HTERT-HM (cell line): ENCODE measurements around a stretch of chr18.

DNA sequence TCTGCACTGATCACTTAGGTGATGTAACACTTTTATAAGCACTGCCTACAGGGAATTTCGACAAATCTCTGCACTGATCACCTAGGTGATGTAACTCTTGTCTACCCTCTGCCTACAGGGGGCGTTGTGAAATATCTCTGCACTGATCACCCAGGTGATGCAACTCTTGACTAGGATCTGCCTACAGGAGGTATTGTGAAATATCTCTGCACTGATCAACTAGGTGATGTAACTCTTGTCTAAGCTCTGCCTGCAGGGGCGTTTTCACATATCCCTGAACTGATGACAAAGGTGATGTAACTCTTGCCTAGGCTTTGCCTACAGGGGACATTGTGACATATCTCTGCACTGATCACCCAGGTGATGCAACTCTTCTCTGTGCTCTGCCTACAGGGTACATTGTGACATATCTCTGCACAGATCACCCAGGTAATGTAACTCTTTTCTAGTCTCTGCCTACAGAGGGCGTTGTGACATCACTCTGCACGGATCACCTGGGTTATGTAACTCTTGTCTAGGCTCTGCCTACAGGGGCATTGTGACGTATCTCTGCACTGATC lies 49.3 kb upstream of the USP14 start:
- RRBS: no CpG with 5 or more reads among the region's 6 CpGs

GRCh38 chr18:244725-245650 lies 22.9 kb downstream of the THOC1 start:
- RRBS: no CpG with 5 or more reads among the region's 3 CpGs

GRCh38 chr18:457107-457725 lies 43.3 kb downstream of the COLEC12 start:
- RRBS: no CpG with 5 or more reads among the region's 12 CpGs

DNA sequence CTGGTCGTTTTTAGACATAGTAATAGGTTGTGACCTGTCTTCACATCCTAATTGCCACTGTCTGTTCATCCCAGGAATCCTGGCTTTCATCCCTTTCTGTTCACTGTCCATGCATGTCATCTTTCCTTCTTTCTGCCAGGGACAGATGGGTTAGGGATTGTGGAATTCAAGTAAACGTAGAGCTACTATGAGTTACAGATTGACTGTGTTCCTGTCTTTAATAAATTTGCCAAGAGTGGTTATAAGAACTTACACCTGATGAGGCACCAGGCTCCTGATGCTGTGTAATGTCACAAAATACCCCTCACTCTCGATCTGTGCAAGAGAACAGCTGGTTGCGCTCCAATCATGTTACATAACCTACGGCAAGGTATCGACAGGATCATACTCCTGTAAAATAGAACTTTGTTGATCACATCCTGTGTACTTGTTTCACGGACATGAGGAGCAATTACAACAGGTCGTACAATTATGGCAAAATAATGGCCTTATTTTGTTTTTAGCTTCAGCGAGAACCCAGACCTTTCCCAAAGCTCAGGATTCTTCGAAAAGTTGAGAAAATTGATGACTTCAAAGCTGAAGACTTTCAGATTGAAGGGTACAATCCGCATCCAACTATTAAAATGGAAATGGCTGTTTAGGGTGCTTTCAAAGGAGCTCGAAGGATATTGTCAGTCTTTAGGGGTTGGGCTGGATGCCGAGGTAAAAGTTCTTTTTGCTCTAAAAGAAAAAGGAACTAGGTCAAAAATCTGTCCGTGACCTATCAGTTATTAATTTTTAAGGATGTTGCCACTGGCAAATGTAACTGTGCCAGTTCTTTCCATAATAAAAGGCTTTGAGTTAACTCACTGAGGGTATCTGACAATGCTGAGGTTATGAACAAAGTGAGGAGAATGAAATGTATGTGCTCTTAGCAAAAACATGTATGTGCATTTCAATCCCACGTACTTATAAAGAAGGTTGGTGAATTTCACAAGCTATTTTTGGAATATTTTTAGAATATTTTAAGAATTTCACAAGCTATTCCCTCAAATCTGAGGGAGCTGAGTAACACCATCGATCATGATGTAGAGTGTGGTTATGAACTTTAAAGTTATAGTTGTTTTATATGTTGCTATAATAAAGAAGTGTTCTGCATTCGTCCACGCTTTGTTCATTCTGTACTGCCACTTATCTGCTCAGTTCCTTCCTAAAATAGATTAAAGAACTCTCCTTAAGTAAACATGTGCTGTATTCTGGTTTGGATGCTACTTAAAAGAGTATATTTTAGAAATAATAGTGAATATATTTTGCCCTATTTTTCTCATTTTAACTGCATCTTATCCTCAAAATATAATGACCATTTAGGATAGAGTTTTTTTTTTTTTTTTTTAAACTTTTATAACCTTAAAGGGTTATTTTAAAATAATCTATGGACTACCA lies 15.4 kb downstream of the TYMS start:
- RRBS: no CpG with 5 or more reads among the region's 18 CpGs

GRCh38 chr18:712094-712474 lies 346 bp downstream of the ENOSF1 start:
- RRBS: 2% methylated on average over 6 of the region's 35 CpGs

GRCh38 chr18:813435-813722 lies 1.3 kb upstream of the YES1 start:
- RRBS: no CpG with 5 or more reads among the region's 8 CpGs

- RRBS: no CpG with 5 or more reads among the region's 15 CpGs
These were observed 20.0 kb upstream of the YES1 start for GRCh38 chr18:832037-832545.

- RRBS: no CpG with 5 or more reads among the region's 3 CpGs
These were observed 9.2 kb downstream of the SMCHD1 start for GRCh38 chr18:2664642-2665174.

GRCh38 chr18:2731624-2732520 lies 76.3 kb downstream of the SMCHD1 start:
- RRBS: no CpG with 5 or more reads among the region's 7 CpGs

DNA sequence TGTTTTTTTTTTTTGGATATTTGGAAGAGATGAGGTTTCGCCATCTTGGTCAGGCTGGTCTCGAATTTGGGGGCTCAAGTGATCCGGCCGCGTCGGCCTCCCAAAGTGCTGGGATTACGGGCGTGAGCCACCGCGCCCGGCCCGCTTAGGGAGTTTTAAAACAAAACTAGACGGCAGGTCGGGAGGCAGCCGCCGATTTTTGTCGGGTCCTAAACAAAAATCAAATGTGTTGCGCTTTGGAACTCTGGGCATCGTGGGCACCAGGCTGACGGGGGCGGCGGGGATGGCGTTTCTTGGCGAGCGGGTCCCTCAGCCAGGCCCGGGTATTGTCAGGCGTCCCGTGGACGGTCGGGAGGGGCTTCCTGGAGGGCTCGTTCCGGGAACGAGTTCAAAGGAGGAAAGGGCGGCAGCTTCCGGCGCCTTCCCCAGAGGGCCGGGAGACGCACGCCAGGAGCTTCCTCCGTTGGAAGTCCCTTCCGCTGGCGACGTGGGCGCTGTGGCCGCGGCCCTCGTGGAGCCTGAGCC lies 59.0 kb downstream of the EMILIN2 start:
- RRBS: 18% methylated on average over 15 of the region's 47 CpGs

- RRBS: no CpG with 5 or more reads among the region's 10 CpGs
These were observed 58.7 kb downstream of the LPIN2 start for GRCh38 chr18:2953858-2955009.

- RRBS: no CpG with 5 or more reads among the region's 8 CpGs
These were observed 56.8 kb downstream of the LPIN2 start for GRCh38 chr18:2955942-2956677.

GRCh38 chr18:2970733-2971757 lies 41.9 kb downstream of the LPIN2 start:
- RRBS: no CpG with 5 or more reads among the region's 12 CpGs

- RRBS: no CpG with 5 or more reads among the region's 10 CpGs
These were observed 40.8 kb downstream of the LPIN2 start for GRCh38 chr18:2972016-2972639.

- RRBS: no CpG with 5 or more reads among the region's 5 CpGs
These were observed 39.1 kb upstream of the LPIN2 start for GRCh38 chr18:3052045-3052521.

- RRBS: no CpG with 5 or more reads among the region's 6 CpGs
These were observed 49.6 kb upstream of the LPIN2 start for GRCh38 chr18:3062474-3062916.

GRCh38 chr18:3211610-3212062 lies 8.1 kb downstream of the MYOM1 start:
- RRBS: no CpG with 5 or more reads among the region's 3 CpGs

DNA sequence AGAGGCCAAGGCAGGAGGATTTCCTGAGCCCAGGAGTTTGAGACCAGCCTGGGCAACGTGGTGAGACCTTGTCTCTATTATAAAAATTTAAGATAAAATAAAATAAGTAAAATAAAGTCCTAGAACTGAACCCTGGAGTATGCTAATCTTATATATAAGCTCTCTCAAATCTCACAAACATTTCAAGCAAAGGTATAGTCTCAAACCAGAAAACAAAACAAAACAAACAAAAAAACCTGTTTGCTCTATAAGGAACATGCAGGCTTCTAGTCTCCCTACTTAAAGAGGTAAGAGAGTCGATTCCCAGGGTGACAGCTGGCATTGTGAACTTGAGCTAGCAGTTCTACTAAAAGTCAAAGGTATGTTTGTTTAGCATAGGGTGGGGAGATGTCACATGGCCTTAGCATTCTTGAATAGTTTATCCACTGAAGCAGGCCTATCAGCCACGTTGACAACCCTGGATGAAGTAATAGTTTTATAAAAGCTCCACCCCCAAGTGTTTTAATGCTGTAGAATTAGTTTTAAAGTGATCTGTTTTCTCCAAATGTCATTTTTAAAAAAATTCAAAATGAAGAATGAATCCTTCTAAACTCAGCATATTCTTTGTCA lies 1.9 kb downstream of the MYOM1 start:
- RRBS: no CpG with 5 or more reads among the region's 3 CpGs

DNA sequence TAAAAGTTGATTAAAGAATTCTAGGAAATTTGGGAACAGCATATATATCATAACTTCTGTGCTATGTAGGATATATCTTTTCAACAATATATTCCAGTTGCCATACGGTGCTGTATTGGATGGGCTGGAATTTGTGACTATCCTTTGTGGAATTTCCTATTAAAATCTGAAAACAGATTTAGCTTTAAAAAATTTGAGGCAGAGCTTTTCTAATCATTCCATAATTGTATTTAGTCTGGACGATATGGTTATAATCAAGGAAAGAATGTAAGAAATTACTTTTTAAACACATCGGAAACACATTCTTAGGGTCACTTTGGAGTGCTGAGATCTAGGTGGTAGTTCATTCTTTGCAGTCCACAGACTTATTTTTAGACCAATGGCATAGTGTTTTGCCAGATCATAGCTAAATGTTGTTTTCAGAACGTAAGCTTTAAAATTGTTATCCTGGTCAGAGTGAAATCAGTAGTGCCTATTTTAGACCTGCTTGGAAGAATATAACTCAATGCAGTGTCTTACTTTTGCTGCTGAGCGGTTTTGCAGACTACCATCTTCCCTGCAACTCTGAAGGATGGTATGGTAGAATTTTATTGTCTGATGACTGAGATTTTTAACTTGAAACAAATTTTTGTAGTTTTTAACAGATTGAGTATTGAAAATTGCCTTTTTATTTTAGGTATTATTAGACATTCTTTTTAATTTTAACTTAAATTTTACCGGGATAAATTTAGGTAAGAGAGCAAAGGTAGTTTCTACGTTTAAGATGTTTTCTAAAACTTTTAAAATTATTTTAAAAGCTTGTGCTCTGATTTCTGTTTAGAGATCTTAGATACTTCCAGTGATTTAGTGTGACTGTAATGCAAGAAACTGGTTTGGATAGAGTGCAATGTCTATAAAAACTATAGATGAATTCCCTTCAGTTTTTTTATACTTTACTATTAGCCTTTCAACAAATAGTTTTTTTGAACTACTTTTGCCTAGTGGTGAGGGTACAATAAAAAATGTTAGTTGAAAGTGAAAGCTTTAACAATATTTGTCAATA lies 4.5 kb downstream of the MYL12A start:
- RRBS: no CpG with 5 or more reads among the region's 7 CpGs

- RRBS: no CpG with 5 or more reads among the region's 4 CpGs
These were observed 2.5 kb downstream of the MYL12B start for GRCh38 chr18:3264137-3265112.